Breast epithelium (tissue), 2 donors: ENCODE results near the genes ZC3H14 and TDP1.

- PRO-cap: bidirectional peak, plus-strand start at chr14:88563065, minus-strand start at chr14:88562905; unidirectional peak, minus-strand start at chr14:88563445
- RAMPAGE, long total RNA, 2 experiments: start-site peak on the plus strand in 1 of 2 experiments, at chr14:88563010-88563075 at its widest, 1,394 reads per replicate
Measured at GRCh38 chr14:88562754-88563739, at the start of gene ZC3H14. Gene ZC3H14 (plus strand): TSS chr14:88563037.

DNA sequence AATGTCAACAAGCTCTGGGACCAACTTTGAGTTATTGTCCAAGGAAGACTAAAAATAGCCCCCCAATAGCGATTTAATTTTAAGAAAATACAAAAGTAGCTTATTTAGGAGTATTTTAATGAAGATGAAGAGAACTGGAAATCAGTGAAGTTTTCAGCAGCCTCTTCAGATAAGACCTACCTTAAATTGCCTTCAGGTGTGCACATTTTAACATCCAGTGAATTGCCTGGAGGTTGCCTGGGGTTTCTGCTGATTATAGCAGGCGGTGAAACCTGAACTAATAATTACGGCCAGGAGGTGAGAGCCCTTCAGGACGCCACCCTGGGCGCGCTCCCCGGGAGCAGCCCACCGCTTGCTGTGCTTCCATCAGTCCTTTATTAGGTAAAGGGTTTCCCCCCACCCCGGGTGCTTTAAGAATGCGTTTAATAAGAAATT is 1.2 kb downstream of the EML5 start:
- PRO-cap: no peak
- RAMPAGE, long total RNA, 2 experiments: no peak in any of the 2 experiments

GRCh38 chr14:88837510-88837910 is 13.1 kb downstream of the TTC8 start:
- PRO-cap: no peak
- RAMPAGE, long total RNA, 2 experiments: no peak in any of the 2 experiments

GRCh38 chr14:89180464-89180805 is 236.6 kb downstream of the FOXN3 start:
- PRO-cap: no peak
- RAMPAGE, long total RNA, 2 experiments: no peak in any of the 2 experiments

GRCh38 chr14:89198640-89199443 is 218.2 kb downstream of the FOXN3 start:
- PRO-cap: no peak
- RAMPAGE, long total RNA, 2 experiments: no peak in any of the 2 experiments

GRCh38 chr14:89219934-89220459 is 197.0 kb downstream of the FOXN3 start:
- PRO-cap: no peak
- RAMPAGE, long total RNA, 2 experiments: no peak in any of the 2 experiments

- PRO-cap: no peak
- RAMPAGE, long total RNA, 2 experiments: no peak in any of the 2 experiments
Measured at GRCh38 chr14:89228685-89229259, 188.3 kb downstream of the FOXN3 start.

- PRO-cap: no peak
- RAMPAGE, long total RNA, 2 experiments: no peak in any of the 2 experiments
Measured at GRCh38 chr14:89256946-89257320, 160.1 kb downstream of the FOXN3 start.

DNA sequence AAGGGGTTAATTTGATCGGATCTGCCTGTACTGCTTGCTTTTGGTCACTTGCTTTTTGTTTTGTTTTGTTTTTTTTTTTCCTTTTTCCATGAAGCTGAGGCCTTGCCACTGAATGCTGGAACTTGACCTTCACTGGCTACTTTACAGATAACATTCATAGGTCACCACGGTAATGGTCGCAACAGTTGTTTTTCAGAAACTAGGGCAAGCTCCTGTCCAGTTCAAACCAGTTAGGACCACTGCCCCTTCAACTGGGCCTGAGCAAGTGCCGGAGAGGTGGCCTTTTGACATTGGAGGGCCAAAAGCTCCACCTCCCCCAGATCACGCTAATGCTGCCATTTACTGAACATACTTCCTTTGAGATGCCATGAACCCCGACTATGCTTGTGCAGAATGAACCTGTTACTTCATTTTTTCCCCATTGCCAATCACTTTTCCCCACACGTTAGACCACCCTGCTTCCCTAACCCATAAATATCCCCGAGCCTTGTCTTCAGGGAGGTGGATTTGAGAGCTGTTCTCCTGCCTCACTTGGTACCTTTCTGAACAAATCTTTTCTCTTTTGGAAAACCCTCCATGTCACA is 147.5 kb downstream of the FOXN3 start:
- PRO-cap: no peak
- RAMPAGE, long total RNA, 2 experiments: no peak in any of the 2 experiments

- PRO-cap: no peak
- RAMPAGE, long total RNA, 2 experiments: no peak in any of the 2 experiments
Measured at GRCh38 chr14:89270781-89271128, 146.3 kb downstream of the FOXN3 start.

DNA sequence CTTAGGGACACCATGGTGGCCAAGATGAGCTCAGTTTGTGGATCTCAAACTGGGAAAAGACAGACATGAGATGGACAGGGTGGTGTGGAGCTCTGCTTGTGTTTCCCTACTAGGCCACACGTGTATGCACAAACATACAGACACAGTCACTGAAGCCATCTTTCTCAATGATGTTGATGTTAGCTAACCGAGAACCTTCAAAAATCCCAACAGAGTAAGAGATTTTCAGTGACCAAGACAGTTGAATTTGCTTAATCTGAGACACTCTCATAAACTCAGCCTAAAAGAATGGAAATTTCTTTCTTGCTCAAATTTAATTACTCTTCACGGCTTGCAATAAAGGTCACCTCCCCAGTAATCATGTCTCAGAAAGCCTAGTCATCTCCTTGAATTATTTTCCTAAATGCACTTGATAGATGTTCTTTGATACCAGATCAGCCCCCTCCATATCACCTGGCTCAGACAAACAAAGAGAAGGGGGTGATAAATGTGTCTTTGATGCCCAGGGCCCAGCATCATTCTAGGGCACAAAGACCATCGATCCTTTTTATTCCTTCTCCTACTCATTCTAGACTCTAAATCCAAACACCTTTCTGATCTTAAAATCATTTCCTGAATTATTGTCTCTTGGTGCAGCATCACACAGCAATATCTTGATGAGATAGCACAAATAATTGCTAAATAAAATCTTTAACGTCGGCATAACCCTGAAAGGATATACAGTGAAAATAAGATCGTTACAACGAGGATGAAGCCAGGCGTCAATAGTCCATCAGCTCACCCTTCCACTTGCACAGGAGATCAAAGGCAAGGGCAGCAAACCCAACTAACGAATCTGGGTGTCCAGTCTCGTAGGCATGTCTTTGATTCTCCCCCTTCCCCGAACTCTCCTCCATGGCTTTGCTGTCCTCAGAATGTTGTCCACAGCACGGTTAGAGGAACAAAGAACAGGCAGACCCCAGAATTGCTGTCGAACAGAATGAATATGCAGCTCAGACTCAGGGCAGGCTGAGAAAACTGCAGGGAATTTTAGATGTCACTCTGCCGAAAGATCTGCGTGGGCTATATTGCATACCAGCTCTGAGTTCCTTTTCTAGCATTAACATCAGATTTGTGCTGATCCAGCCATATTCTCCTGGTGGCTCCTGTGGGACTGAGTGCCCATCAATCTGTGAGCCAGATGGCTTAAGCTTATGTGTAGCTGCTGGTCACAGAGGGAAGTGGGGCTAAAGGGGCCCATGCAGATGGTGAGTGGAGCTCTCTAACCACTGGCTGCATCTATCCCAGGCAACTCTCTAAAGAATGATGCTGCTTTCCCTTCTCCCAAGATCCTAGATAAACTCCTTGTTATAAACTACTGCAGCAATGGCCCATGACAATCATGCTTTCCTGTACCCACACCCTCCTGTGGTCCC is 101.9 kb downstream of the FOXN3 start:
- PRO-cap: no peak
- RAMPAGE, long total RNA, 2 experiments: no peak in any of the 2 experiments

- PRO-cap: no peak
- RAMPAGE, long total RNA, 2 experiments: no peak in any of the 2 experiments
Measured at GRCh38 chr14:89348853-89349968, 67.8 kb downstream of the FOXN3 start.

GRCh38 chr14:89366550-89366899 is 50.5 kb downstream of the FOXN3 start:
- PRO-cap: no peak
- RAMPAGE, long total RNA, 2 experiments: no peak in any of the 2 experiments

- PRO-cap: no peak
- RAMPAGE, long total RNA, 2 experiments: no peak in any of the 2 experiments
Measured at GRCh38 chr14:89371734-89372448, 45.1 kb downstream of the FOXN3 start.

- PRO-cap: no peak
- RAMPAGE, long total RNA, 2 experiments: no peak in any of the 2 experiments
Measured at GRCh38 chr14:89427974-89429311, 11.4 kb upstream of the FOXN3 start.

DNA sequence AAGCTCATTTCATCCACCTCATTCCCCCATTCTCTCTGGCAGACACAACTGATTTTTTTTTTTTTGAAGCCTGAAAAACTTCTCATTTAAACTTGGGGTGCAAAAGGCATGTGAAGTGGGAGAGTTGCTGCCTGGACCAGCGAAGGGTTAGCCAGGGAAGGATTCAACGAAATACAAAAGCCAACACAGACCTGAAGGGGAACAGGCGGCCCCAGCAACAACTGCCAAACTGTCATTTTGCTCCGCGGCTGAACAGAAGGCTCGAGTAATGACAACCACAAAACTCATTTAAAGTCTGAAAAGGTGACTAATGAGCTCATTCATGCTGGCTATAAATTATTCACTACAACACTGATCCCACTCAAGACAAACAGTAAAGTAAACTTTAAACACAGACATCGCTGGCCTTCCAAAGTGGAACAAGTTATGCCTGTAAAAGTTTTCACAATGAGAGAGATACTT is 12.5 kb upstream of the FOXN3 start:
- PRO-cap: no peak
- RAMPAGE, long total RNA, 2 experiments: no peak in any of the 2 experiments

DNA sequence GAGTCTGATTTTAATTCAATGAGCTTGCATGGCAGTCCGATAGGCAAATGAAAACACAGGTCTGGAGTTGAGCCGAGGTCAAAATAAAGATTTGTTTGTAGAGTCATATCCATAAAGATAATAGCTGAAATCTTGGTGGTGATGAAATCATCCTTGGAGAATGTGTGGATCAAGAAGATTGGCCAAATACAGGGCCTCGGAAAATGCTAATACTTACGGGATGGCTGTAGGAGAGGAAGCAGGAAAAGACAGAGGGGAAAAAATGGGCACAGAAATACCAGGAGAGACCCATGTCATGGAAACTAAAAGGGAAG is 162.0 kb downstream of the EFCAB11 start:
- PRO-cap: no peak
- RAMPAGE, long total RNA, 2 experiments: no peak in any of the 2 experiments

DNA sequence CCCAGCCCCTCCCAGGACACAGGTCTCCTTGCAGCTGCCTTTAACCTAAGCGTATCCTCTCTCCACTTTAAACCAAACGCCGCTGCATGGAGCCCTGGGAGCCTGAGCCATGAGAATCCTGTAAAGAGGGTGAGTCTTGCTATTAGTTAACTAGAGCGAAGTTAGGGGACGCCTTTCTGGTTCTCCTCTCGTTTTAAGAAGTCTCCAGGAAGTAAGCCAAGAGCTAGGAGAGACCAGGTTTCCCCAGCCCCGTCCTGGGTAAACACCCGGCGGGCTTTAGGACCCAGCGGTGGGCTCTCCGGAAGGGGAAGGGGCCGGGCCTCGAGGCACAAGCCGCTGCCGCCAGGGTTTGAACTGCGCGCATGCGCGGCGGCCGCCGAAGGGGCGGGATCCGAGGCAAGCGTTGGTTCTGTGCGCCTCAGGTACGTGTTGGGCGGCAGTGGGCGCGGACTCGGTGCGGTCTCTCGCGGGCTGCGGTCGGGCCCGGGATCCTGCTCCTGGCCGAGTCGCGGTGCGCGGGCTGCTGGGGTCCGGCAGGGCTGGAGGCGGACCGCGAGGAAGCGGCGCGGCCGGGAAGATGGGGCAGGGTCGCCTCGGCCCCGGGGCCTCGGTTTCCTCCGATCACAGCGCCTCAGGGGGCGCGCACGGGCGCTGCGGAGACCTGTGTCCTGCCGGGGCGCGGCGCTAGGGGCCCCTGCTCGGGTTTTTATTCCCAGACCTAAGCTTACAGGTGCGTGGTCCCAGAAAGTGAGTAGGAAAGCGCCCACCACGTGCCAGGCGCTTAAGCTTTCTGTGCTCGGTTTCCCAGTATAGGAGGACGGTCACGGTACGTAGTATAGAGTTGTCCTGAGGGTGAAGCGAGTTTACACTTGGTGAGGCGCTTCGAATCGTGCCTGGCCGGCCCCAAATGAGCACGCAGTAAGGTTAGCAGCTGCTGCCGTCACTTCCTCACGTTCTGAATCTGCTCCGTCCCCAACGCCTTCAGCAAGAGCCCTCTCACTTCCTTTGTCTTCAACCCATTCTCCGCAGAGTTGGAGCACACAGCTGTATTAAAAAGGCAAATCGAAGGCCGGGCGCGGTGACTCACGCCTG is at the start of gene TDP1:
TDP1 (plus strand) TSS at position 379 of the 1,092 bp plus-strand sequence.
- PRO-cap: unidirectional peak, plus-strand start at position 448 of the sequence; unidirectional peak, minus-strand start at position 957 of the sequence; unidirectional peak, minus-strand start at position 1,025 of the sequence
- RAMPAGE, long total RNA, 2 experiments: start-site peak on the plus strand in 1 of 2 experiments, centred at position 386 of the sequence, 90 reads per replicate

GRCh38 chr14:90398329-90399053 is 1.7 kb downstream of the CALM1 start:
- PRO-cap: no peak
- RAMPAGE, long total RNA, 2 experiments: no peak in any of the 2 experiments

GRCh38 chr14:90408545-90409686 is 12.1 kb downstream of the CALM1 start:
- PRO-cap: no peak
- RAMPAGE, long total RNA, 2 experiments: no peak in any of the 2 experiments